Gastrocnemius medialis (tissue), 3 donors: ENCODE measurements around the genes ZMAT5 and UQCR10.

DNA sequence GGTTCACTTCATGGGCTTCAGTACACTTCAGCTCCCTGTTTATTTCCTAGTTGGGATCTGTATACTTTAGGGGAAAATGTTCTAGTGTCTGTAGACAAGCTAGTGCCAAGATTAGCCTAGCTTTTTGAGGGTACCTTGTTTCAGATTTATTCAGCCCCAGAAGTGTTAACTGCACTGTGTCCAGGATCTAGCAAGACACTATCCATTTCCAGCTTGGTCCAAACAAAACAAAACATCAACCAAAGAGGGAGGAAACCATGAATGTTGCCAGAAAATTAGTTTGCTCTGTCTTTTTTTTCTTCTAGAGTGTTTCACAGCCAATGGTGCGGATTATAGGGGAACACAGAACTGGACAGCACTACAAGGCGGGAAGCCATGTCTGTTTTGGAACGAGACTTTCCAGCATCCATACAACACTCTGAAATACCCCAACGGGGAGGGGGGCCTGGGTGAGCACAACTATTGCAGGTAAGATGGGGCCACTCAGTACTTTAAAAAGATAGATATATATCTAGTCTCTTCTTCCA, 21.2 kb downstream of the KREMEN1 start:
- PRO-cap = no peak
- RAMPAGE, long total RNA, 3 experiments = no peak in any of the 3 experiments

DNA sequence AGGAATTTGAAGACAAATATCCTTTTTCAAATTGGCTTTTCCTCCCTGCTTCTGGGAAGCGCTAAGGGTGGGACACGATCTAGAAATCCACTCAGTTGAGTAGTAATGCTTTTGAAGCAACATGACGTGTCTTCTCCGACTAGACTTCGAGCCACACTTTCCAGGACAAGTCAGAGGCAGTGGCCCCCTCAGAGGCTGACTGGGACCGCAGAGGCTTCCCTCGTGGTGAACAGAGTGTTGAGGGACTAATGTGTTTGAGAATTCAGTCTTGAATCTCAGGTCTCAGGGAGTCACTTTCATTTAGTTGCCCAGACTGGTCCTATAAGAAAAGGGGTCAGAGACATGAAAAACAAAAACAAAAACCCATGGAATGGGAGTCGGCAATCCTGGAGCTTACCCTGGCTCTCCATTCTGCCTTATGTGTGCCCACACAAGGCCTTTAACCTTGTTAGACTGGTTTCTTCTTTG, 40.0 kb downstream of the KREMEN1 start:
- PRO-cap = no peak
- RAMPAGE, long total RNA, 3 experiments = no peak in any of the 3 experiments

GRCh38 chr22:29144629-29145385, 60.9 kb upstream of the EMID1 start:
- PRO-cap = bidirectional peak, plus-strand start at chr22:29144735, minus-strand start at chr22:29144442
- RAMPAGE, long total RNA, 3 experiments = no peak in any of the 3 experiments

GRCh38 chr22:29260127-29260864, 7.5 kb downstream of the RHBDD3 start:
- PRO-cap = no peak
- RAMPAGE, long total RNA, 3 experiments = no peak in any of the 3 experiments

- PRO-cap = no peak
- RAMPAGE, long total RNA, 3 experiments = no peak in any of the 3 experiments
Observed at GRCh38 chr22:29673274-29673473, 46.6 kb upstream of the CABP7 start.

- PRO-cap = unidirectional peak, minus-strand start at chr22:29767007; bidirectional peak, plus-strand start at chr22:29767369, minus-strand start at chr22:29767073
- RAMPAGE, long total RNA, 3 experiments = start-site peak on the minus strand in 3 of 3 experiments, at chr22:29766961-29767000 at its widest, 50 to 314 reads per replicate
Observed at GRCh38 chr22:29766240-29767151, at the start of gene ZMAT5. ZMAT5 (minus strand) TSS chr22:29767007.

GRCh38 chr22:29767208-29767764, at the start of gene UQCR10:
UQCR10 (plus strand) TSS chr22:29767369.
- PRO-cap = bidirectional peak, plus-strand start at chr22:29767369, minus-strand start at chr22:29767073
- RAMPAGE, long total RNA, 3 experiments = start-site peak on the plus strand in 3 of 3 experiments, at chr22:29767359-29767392 at its widest, 7,490 to 21,638 reads per replicate

GRCh38 chr22:29778755-29779639, 11.8 kb downstream of the UQCR10 start:
- PRO-cap = no peak
- RAMPAGE, long total RNA, 3 experiments = no peak in any of the 3 experiments

- PRO-cap = no peak
- RAMPAGE, long total RNA, 3 experiments = no peak in any of the 3 experiments
Observed at GRCh38 chr22:29885347-29886024, 2.5 kb downstream of the MTMR3 start.

GRCh38 chr22:30208700-30209496, 37.7 kb downstream of the LIF start:
- PRO-cap = bidirectional peak, plus-strand start at chr22:30209044, minus-strand start at chr22:30208972
- RAMPAGE, long total RNA, 3 experiments = no peak in any of the 3 experiments

GRCh38 chr22:30248411-30249720, 2.3 kb upstream of the LIF start:
- PRO-cap = no peak
- RAMPAGE, long total RNA, 3 experiments = no peak in any of the 3 experiments

GRCh38 chr22:30296546-30297251, 7.4 kb upstream of the CASTOR1 start:
- PRO-cap = no peak
- RAMPAGE, long total RNA, 3 experiments = no peak in any of the 3 experiments

DNA sequence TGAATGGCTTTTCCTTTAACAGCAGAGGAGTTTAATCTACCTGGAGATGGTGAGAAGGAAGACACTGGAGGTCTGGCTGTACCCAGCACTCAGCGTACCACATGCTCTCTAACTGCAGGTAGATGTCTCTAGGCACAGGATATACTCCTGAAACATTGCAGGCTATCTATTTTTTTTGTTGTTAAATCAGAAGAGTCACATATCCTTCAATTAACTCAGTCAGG, 17.3 kb upstream of the CASTOR1 start:
- PRO-cap = no peak
- RAMPAGE, long total RNA, 3 experiments = no peak in any of the 3 experiments

DNA sequence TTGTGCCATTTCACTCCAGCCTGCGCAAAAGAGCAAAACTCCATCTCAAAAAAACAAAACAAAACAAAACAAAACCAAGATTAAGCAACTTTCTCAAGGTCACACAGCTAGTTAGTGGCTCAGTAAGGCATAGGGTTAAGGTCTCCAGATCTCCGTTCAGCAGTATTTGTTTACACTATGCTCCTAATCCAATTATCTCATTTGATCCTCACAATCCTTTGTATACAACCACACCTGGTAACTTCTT, 9.5 kb downstream of the TBC1D10A start:
- PRO-cap = no peak
- RAMPAGE, long total RNA, 3 experiments = no peak in any of the 3 experiments

DNA sequence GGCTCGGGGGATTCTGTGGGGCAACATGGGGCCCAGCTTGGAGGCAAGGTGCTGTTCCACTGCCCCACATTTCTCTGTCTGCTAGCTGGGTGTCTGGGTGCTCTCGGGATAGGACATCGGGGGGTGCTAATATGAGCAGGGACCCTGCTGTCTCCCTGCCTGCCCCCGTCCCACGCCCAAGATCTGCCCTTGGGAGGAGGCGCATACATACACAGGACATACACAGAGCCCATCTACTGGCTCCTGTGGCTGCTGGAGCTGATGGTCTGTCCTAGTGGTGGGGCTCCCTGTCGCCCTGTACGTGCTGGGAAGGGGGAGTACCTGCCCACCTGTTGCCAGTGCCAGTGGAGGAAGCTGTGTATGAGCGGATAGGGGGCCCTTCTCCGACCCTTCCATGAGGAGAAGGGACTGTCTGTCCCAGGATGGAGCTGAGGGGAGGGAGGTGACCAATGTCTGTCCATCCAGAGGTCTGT, 1.1 kb downstream of the TBC1D10A start:
- PRO-cap = no peak
- RAMPAGE, long total RNA, 3 experiments = no peak in any of the 3 experiments

- PRO-cap = no peak
- RAMPAGE, long total RNA, 3 experiments = no peak in any of the 3 experiments
Observed at GRCh38 chr22:30391147-30392169, 4.2 kb upstream of the RNF215 start.

- PRO-cap = no peak
- RAMPAGE, long total RNA, 3 experiments = no peak in any of the 3 experiments
Observed at GRCh38 chr22:30398107-30398728, 1.4 kb downstream of the SEC14L2 start.

GRCh38 chr22:30399426-30399886, 2.6 kb downstream of the SEC14L2 start:
- PRO-cap = no peak
- RAMPAGE, long total RNA, 3 experiments = no peak in any of the 3 experiments

- PRO-cap = no peak
- RAMPAGE, long total RNA, 3 experiments = start-site peak on the plus strand in 1 of 3 experiments, at chr22:30409086-30409156 at its widest, 16 reads per replicate
Observed at GRCh38 chr22:30408978-30409517, 12.2 kb downstream of the SEC14L2 start.

GRCh38 chr22:30424572-30425251, 856 bp upstream of the MTFP1 start:
- PRO-cap = no peak
- RAMPAGE, long total RNA, 3 experiments = no peak in any of the 3 experiments